ENCODE measurements around a stretch of chr3.

DNA sequence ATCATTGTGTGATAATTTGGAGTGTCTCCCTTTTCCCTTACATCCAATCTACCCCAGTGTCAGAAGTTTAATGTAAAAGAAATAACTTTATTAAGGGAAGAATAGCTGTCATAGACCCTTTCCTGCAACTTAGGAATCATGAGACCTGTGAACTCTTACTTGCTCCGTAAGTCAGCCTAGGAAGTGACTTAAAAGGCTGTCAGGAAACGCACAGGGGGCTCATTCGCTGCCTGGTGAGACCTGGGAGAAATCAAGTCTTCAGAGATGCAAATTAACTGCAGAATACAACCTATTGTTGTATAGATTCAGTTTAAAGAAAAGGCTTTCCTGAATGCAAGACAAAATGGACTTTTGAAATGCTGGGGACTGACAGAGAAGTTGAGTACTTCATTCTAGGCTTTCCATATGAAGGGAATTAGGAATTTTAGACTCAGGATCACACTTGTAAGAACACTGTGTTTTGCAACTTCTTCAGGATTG is 18.3 kb upstream of the DPPA4 start:
- RAMPAGE, total RNA, result no peak

DNA sequence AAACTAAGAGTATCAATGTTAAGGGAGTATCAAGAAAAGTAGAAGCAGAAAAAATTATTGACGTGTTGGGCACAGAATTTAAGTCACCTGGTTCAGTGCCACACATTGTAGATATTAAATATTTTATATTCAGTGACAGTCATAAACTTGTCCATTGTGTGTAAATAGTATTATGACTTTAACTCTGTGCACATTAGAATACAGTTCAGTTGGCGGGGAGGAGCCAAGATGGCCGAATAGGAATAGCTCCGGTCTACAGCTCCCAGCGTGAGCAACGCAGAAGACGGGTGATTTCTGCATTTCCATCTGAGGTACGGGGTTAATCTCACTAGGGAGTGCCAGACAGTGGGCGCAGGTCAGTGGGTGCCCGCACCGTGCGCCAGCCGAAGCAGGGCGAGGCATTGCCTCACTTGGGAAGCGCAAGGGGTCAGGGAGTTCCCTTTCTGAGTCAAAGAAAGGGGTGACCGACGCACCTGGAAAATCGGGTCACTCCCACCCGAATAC is 631.7 kb upstream of the NECTIN3 start:
- RAMPAGE, total RNA, result no peak

DNA sequence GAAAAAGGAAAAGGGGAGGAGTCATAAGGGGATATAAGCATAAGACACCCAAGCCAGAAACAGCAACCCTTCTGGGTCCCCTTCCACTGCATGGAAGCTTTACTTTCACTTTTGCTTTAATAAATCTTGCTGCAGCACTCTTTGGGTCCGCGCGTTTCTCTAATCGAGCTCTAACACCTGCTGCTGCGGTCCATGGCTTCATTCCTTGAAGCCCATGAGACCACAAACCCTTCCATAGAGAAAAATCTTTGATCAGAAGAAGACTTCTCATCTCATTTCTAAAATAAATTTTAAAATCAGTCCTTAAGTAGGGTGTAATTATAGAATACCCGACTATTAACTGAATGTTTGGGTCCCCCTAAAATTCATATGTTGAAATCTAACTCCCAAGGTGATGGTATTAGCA is 444.7 kb upstream of the NECTIN3 start:
- RAMPAGE, total RNA, result no peak

GRCh38 chr3:111252831-111253202 is 181.2 kb downstream of the NECTIN3 start:
- RAMPAGE, total RNA, result no peak

GRCh38 chr3:111561795-111562310 is 19.9 kb downstream of the CD96 start:
- RAMPAGE, total RNA, result no peak

DNA sequence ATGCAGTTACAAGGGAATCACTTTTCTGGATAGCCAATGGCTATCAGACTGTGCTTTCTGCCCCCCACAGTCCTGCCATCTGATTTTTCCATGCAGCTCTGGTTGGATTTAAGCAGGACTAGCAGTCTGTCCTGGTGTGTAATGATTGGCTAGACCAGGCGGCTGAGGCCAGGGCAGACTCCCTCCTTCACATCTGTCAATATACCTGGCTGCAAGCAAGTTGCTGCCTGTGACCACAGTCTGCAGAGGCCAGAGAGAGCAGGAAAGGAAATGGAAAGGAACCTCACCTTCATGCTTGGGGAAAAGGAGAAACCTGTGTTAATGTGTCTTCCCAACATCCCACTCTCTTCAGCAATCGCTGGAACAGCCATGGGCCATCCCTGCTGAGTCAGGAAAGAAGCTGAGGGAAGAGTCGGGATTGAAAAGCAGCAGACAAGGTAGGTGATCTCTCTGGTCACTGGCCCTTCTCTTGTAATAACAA is 57.8 kb downstream of the PLCXD2 start:
- RAMPAGE, total RNA, result no peak

GRCh38 chr3:111802254-111802962 is 56.7 kb upstream of the PHLDB2 start:
- RAMPAGE, total RNA, result no peak

DNA sequence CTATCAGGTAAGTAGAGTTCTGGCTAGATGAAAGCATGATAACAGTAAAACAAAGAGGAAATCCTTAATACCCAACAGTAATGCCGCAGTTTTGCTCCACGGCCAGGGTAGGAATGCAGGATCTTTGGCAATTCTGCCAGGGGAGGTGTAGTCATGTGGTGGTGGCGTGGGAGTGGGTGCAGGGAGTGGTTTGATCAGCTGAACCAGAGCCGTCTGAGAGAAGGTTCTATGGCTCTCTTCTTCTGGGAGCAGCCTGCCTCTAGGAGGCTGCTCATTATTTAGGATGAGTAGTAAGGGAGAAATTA is 32.5 kb upstream of the PHLDB2 start:
- RAMPAGE, total RNA, result no peak

DNA sequence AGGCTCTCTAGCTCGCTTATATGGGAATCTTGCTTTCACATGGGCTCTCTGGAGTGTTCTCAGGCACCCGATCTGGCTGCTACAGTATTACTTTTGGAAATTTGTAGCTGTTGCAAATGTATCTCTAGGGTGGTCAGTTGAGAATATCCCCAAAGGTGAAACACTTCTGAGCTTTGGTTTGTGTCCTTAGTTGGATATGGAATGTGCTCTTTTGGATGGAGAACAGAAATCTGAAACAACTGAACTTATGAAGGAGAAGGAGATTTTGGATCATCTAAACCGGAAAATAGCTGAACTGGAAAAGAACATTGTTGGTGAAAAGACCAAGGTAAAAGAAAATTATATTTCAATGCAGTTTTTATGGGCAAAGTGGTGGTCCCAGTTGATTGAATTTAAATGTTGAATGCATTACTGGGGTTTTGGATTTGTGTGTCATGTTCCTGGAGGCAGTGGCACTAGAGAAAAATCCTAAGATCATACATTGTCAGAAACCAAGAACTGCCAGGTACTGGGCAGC is 58.7 kb upstream of the ABHD10 start:
- RAMPAGE, total RNA, result no peak

DNA sequence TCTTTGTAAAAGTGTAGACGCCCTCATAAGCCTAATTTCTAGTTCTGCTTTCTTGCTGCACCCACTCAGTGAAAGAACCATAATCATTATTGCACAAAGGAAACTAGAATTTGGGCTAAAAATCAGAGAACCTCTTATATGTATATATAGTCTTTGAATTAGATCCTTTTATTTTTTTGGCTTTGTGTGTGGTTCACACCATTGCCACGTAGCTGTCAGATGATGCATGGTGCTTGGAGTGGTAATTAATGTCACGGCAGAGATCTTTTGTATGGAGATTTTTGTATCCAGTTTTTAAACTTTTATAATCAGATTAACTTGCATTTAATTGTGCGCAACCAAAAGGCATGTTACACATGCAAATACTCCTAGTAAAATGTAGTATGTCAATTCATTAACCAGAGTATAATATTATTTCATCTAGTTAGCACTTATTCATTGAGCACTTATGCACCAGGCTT is 825 bp downstream of the ABHD10 start:
- RAMPAGE, total RNA, result no peak

DNA sequence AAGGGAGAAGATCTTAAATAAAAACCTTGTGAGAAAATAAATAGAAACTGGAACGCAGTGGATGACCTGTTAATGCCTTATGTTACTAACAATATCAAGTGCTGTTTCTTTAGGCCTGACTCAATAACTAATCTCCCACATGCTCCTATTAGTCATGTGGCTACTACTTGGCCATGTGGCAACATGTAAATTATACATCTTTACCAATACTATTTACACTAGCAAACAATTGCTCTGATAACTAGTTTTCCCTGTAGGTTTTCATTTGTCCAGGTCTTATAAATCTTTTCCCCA is 11.6 kb upstream of the C3orf52 start:
- RAMPAGE, total RNA, result no peak

DNA sequence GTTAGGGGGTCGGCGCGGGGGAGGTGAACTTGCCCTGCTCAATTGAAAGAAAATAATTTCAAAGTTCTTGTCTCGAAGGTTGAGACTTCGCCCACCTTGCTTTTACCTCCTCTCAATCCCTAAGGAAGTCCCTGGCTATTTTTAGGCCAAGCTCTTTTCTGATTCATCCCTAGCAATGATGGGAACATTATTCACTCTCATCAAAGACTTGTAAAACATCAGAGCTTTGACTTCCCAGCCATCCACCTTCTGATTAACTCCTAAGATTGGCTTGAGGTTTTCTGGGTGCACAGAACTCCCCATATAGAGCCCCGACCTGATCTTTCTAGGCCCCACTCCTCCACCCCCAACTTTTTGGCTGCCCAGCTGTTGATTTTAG is 971 bp downstream of the C3orf52 start:
- RAMPAGE, total RNA, result no peak

- RAMPAGE, total RNA, result no peak
Observed at GRCh38 chr3:112116097-112116591, 16.9 kb downstream of the GCSAM start.

GRCh38 chr3:112353596-112353887 is 20.6 kb downstream of the CD200 start:
- RAMPAGE, total RNA, result no peak

DNA sequence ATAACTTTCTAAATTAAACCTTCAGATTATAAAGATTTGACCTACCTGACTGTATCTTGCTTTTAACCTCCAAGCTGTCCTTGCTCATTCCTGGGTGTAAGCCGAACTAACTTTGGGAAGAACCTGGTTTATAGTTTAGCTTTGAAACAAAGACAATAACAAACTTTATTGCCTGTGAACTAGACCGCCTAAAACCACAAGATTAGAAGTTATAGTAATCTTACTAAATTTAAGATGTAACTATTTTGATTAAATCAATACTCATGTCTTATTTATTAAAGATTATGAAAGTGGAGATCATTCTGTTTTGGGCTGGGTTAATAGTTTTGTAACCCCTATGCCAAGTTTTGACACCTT is 71.3 kb downstream of the CD200 start:
- RAMPAGE, total RNA, result no peak

DNA sequence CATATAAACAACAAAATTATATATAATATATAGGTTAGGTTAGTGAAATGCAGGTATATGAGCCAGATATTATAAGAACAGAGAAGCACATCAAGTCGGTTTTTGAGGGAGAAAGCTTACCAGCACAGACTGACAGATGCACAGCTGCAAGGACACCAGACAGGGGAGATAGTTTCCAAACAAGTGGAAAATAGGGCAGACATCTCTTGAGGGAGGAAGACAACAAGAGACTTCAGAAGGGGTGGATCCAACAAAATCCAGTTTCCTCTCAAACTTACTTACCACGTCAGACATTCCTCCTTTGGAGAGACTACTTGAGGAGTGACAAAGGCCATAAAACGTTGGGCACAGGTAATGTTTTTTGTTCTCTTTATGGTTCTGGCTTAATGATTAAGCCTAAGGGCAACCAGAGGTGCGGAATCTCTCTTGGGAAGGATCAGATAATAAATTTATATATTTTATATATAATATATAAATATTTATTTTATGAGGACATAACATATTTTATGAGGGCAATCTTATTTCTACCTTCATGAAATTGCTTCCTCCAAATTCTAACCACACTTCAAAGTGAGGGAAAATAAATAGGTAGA is 76.1 kb downstream of the CD200 start:
- RAMPAGE, total RNA, result no peak

GRCh38 chr3:112437630-112437843 is 61.7 kb downstream of the BTLA start:
- RAMPAGE, total RNA, result no peak

GRCh38 chr3:112629393-112629875 is 11.5 kb downstream of the CCDC80 start:
- RAMPAGE, total RNA, result no peak

DNA sequence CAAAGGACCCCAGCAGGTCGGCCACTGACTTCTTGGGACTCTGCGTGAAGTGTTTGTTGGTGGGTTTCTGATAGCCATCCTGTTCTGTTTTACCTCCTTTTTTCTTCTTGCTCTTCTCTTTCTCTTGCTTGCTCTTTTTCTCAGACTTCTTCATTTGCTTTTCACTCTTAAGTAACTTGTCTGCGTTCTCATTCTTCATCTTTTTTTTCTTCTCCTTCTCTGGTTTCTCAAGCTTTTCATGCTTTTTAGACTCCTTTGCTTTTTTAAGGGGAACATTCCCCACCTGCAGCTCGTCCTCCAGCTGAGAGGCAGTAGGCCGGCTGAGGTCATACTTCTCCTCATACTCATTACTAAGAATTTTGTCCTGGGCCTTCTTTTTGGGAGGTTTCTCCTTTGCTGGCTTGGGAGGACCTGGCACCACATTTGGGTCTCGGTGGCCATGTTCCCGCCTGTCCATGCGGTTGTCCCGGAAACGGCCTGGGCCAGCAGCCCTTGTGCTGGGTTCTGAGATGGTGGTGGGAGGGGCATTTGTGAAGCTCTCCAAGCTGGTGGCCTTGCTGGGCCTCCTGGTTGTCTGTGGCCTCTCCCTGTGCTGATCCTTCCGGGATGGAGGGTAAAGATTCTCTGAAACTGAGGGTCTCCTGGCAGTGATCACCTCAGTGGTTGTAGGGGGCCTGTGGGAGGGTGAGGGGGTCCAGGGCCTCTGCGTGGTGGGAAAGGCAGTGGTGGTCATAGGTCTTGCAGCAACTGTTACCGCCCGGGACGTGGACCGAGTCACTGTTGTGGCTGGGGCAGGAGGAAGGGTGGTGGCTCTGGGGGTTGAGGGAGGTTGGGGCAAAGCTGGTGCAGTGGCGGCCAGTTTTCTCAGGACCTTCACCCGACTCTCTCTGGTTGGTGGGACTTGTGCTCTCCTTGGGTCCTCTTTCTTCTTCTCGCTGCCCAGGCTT is 2.6 kb downstream of the CCDC80 start:
- RAMPAGE, total RNA, result no peak

- RAMPAGE, total RNA, result no peak
Observed at GRCh38 chr3:112640271-112640557, 729 bp downstream of the CCDC80 start.

Data from foreskin keratinocyte (primary cell).